Subcutaneous preadipocyte (primary cell): ENCODE data around the genes FBXL7, MARCHF11 and RETREG1.

GRCh38 chr5:14572699-14573057 lies 8.9 kb upstream of the OTULINL start:
- CAGE, long polyA plus RNA, result no peak

- CAGE, long polyA plus RNA, result no peak
Measured at GRCh38 chr5:14595322-14595772, 13.8 kb downstream of the OTULINL start.

DNA sequence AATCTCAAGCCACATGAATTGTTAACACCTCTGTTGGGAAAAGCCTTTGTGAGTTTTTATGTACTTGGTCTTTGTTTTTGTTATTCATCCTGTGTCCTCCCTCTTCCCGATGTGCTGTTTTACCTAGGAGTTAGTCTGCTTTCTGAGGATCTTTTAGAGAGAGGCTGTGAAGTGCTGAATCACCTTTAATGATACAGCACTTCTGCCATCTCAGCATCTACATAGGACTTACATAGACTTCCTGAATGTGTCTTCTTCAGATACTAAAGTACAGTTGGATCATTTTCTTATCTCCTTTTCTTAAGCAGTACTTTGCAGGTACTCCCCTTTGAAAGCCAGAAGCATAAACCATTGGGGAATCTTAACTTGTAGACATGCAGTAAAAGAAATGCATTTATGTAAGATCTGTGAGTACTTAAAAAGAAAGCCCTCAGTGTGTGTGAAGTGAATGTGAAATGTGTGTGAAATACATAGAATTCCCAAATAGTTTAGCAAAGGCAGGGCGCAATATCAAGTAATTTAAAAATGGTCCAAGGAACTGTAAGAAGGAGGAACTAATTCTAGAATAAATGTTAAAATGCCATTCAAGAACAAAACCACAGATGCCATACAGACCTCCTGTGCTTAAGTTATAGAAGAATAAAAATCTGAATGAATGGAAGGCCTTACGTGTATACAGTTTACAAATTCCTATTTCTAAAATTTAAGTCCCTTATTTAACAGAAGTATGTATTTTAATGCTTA lies 31.7 kb downstream of the OTULIN start:
- CAGE, long polyA plus RNA, result no peak

DNA sequence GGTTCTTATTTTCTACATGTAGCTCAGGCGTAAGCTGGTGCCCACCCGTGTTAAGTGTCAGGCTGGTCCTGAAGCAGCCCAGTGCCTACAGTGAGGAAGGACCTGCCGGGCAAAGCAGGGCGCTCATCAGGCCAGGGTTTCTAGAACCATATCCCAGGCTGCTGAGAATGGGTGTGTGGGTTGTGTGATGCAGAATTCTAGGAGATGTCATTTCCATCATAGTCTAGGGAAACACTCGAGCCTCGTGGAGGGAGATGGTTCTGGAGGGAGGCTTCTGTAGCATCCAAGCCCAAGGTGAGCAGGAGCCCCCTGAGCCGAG lies 37.2 kb downstream of the OTULIN start:
- CAGE, long polyA plus RNA, result no peak

DNA sequence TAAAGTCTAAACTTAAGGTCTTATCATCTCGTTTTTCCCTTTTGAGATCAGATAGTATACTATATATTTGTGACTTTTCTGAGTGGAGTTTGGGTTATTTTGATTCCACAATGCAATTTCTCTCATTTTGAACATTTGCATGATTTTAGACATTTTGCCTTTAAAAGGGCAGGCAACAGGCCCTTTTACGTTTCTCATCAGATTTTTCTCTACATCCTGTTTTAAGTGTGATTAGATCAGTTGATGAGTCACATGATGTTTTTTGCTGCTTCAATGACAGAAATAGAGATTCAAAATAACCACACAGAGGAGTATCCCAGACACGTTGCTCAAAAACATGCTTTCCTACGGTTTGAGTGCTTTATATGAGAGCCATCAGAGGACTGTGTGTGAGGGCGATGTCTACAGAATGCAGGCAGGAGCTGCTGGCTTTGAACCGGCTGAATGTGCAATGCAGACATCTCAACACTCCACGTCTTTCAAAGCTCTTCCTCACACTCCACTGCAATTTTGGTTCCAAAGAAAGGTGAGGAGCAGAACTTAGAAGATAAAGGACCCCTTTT lies 42.1 kb downstream of the OTULIN start:
- CAGE, long polyA plus RNA, result no peak

DNA sequence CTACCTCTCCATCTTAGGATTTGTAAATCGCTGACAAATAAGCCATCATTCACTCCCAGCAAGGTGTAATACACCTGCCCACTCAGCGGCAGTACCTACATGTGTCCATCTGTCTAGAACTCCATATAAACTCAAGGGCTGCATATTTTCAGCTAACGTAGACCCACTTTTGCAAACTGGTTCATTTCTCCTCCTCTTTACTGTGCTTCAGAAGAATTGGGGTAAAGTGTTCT lies 2.7 kb downstream of the ANKH start:
- CAGE, long polyA plus RNA, result no peak

- CAGE, long polyA plus RNA, result no peak
Measured at GRCh38 chr5:15499848-15500382, at the start of gene FBXL7. FBXL7 (plus strand) TSS chr5:15500180.

DNA sequence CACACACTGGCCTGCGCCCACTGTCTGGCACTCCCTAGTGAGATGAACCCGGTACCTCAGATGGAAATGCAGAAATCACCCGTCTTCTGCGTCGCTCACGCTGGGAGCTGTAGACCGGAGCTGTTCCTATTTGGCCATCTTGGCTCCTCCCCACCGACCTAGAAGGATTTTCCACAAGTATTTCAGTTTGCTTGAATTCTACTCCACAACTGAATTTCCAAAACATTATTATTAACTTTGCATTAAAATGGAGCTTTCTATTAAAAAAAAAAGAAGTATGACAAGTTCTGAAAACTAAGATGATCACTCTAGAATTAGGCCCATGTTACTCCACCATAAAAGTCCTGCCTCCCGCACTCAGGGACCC lies 267.2 kb downstream of the MARCHF11 start:
- CAGE, long polyA plus RNA, result no peak

DNA sequence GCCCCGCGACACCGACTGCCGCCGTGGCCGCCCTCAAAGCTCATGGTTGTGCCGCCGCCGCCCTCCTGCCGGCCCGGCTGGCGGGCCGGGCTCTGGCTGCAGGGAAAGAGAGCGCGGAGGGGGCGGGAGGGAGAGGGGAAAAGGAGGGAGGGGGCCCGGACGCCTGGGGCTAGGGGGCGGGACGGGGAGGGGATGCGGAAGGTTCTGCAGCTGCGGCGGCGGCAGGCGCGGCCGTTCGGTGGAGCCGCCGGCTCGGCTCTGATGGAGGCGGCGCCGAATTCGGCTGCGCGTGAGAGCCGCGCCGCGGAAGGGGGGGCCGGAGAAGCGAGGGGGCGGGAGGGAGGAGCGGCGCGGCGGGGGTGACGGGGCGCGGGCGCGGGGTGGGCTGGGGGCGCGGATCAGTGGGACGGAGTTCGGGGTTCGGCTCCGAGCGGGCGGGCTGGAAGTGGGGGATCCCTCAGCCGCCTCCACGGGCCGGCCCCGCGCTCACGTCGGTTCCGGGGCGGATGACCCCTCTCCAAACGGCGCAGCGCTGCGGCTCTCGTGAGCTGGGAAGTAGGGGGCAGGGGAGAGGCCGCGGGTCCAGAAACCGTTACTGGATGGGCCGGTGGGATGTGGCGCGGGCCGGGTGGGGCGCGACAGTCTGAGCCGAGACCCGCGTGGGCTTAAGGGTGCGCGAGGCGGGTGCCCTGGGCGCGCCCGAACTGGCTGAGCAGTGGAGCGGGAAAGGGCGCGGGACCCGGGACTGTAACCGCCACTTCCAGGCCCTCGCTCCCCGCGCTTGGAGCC lies at the start of gene MARCHF11:
MARCHF11 (minus strand) TSS at position 260 of the 789 bp plus-strand sequence.
- CAGE, long polyA plus RNA, result no peak

DNA sequence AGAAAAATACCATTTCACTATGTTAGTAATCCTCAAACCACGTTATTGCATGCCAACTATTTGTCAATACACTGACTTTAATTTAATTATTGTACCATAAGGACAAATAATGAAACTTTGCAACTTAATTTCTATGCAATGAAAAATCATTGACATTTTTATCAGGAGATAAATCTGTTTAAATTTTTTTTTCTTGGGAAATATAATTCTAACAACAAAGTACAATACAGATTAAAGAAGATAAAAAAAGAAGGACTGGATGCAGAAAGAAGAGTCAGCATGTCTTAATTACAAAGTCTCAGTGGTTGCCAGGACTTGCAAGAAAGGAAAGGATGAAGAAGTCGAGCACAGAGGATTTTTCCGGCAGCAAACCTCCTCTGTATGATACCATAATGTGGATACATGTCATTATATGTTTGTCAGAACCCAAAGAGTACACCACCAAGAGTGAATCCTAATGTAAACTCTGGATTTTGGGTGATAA lies 64.7 kb upstream of the MARCHF11 start:
- CAGE, long polyA plus RNA, result no peak

DNA sequence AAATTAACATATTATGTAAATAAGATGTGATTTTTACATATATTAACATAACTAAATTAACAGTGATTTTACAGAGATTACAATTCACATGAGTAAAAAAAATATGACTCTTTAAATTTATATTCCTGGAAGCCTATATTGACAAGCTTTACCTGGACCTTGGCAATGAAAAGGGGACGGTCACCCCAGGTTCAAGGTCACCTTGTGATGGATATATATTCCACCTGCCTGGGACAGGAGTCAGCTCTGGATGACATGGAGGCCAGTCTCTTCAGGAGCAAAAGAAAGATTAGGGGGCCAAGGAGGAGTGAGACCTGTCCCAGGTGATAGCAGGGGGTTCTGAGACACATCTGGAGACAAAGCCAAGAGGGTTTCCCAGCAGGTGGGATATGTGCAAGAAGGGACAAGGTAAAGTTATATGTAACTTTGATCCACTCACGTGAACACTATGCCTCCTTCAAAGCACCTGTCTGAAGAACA lies 62.7 kb upstream of the ZNF622 start:
- CAGE, long polyA plus RNA, result no peak

DNA sequence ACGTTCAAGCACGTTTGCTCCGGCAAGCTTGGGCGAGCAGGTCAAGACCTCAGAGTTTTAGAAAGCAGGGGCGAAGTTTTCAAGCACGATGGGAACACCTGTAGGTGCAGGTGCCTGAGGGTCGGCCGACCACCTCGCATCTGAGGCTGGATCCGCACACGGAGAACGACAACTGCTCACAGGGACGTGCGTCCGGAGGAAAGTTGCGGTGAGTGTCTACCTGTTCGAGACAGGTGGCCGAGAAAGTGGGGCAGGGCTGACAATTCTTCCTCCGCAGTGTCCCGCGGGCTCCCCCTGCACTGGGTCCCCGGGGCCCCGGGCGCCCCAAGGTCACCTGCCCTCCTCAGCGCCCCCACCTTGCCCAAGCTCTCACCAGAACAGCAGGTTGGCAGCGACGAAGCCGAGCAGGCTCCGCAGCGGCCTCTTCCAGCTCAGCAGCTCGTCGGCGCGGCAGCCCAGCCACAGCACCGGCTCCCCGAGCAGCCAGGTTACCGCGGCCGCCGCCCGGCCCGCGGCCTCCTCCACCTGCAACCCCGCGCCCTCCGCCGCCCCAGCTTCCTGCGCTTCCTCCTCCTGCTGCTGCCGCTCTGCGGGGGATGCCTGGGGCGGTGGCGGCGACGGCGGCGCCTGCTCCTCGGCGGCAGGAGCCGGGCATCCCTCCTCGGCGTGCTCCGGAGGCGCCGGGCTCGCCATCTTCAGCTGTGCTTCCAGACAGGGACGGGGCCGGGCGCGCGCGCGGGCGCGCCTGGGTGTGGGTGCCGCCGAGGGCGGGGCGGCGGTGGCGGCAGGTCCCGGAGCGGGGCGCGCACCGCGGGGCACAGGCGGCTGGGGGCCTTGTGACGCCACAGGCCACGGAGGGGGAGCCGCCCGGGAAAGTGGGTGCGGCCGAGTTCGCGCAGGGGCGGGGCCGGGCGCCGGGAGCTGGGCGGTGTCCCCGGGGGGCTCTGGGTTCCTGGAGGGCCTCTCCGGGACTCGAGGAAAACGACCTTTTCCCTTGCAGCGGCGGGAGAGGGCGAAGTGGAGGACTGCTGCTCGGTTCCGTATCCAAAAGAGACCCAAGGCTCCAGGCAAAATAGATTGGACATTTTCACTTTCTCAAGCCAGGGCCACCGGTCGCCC lies at the start of gene RETREG1:
RETREG1 (minus strand) TSS at position 719 of the 1,119 bp plus-strand sequence.
- CAGE, long polyA plus RNA, result no peak

- CAGE, long polyA plus RNA, result no peak
Measured at GRCh38 chr5:16764132-16764642, 147.4 kb upstream of the RETREG1 start.

- CAGE, long polyA plus RNA, result no peak
Measured at GRCh38 chr5:16780382-16780881, 155.7 kb downstream of the MYO10 start.

GRCh38 chr5:16809643-16810344 lies 126.3 kb downstream of the MYO10 start:
- CAGE, long polyA plus RNA, result no peak

DNA sequence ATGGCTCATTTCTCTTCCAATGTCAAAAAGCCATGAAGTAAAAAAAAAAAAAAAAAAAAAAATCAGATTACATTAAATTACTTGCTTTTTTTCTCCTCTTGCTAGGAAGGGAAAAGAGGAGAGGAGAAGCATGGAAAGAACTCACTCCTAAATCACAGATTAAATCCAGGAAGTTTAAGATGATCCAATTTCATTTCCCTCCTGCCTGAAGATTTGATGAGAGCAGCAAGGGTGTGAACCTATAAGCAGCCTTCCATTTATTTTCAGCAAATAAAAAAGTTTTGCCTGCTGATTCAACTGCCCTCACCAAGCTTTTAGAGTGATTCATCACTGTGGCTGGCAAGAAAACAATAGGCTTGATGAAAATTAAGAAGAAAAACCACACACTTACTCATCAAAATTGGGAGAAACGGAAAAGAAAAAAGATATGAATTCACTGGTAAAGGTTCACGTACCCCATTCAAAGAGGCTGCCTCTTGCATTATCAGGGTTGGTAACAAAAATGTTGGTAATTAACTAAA lies 19.7 kb downstream of the MYO10 start:
- CAGE, long polyA plus RNA, result no peak

GRCh38 chr5:17216700-17217187 lies 687 bp upstream of the BASP1 start:
- CAGE, long polyA plus RNA, result no peak

DNA sequence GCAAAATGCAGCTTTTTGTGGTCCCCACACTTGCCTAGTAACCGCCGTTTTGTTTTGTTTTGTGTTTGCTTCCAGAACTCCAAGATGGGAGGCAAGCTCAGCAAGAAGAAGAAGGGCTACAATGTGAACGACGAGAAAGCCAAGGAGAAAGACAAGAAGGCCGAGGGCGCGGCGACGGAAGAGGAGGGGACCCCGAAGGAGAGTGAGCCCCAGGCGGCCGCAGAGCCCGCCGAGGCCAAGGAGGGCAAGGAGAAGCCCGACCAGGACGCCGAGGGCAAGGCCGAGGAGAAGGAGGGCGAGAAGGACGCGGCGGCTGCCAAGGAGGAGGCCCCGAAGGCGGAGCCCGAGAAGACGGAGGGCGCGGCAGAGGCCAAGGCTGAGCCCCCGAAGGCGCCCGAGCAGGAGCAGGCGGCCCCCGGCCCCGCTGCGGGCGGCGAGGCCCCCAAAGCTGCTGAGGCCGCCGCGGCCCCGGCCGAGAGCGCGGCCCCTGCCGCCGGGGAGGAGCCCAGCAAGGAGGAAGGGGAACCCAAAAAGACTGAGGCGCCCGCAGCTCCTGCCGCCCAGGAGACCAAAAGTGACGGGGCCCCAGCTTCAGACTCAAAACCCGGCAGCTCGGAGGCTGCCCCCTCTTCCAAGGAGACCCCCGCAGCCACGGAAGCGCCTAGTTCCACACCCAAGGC lies 57.8 kb downstream of the BASP1 start:
- CAGE, long polyA plus RNA, result no peak

DNA sequence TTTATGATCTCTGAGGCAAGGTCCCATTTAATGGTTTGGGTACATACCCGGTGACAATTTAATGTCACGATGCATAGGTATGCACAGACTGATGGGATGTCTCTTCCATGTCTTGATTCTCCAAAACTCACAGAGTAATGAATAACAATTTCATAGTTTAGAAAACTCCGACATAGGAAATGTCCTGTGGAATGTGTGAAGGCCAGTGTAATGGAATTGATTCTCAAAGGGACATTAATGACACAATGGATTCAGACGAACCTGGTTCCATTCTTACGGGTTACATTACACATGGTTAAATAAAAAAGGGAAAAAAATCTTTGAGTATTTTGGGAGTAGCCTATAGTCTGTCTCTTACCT lies 60.1 kb downstream of the BASP1 start:
- CAGE, long polyA plus RNA, result no peak

DNA sequence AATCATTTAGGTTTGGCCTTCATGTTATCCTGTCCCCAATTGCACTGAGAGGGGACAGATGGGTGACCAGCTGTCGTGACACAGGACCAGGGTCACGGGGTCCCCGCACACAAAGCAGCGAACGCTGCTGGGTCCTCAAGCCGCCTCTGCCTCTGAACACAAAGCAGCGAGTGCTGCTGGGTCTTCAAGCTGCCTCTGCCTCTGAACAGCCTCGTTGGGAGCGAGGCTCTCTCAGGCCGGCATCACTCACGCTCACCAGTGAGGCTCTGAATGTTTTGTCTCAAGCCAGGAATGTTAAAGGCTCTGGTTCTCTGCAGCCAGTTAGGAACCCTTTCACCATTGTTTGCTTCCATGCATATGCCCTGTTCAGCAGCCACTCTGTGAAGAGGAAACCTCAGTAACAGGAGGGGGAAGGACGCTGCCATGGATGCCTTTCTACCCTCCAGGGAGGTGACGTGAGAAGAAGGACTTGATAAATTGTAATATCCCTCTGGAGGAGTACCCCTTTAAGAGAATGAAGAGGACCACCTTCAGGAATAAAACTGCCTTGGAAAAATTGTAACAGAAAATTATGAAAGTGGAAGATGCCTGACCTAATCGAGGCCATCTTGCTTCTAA lies 76.5 kb downstream of the H3Y2 start:
- CAGE, long polyA plus RNA, result no peak